Brain (tissue), 1 donor: ENCODE measurements around the gene FGF19.

DNA sequence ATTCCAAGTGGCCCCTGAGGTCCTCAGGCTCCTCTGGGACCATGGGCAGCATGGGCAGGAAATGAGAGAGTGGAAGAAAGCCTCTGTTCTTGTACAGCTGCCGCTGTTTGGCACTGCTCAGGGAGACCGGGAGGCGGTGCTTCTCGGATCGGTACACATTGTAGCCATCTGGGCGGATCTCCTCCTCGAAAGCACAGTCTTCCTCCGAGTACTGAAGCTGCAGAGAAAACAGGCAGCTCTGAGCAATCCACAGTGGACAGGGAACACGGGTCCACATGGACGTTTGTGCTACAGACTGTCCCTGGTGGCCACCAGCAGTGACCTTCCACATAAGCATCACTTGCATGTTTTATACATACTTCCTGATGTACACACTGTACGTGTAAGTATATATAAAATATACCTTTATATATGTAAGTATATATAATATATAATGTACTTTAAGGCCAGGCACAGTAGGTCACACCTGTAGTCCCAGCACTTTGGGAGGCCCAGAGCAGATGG is 4.4 kb downstream of the FGF19 start:
- RRBS, result no CpG with 5 or more reads among the region's 11 CpGs

DNA sequence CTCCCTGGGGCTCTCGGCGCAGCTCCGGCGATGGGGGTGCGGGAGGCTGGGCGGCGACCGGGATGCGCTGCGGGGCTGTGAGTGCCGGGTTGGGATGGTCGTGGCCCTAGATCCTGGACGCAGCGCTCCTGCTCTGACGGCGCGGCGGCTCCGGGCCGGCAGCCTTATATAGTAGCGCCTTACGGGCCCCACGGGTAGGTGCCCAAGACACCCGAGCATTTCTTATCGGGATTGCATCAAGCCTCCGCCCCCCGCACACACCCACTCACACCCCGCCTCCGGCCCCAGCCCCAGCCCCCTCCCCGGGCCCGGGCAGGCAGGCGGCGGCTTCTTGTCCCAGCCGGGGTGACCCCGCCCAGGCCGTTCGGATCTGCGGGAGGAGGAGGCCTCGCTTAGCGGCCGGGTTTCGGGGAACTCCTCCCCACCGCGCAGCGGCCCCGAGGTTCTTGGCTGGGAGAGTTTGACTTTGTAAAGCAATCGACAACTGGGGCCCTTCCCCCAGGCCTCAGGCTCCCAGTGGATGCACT is at the start of gene FGF19:
Gene FGF19 (minus strand): TSS at position 141 of the 527 bp plus-strand sequence.
- RRBS, result 2% methylated on average over 24 of the region's 47 CpGs

GRCh38 chr11:70050457-70050666 is 27.8 kb upstream of the ANO1 start:
- RRBS, result no CpG with 5 or more reads among the region's 2 CpGs

DNA sequence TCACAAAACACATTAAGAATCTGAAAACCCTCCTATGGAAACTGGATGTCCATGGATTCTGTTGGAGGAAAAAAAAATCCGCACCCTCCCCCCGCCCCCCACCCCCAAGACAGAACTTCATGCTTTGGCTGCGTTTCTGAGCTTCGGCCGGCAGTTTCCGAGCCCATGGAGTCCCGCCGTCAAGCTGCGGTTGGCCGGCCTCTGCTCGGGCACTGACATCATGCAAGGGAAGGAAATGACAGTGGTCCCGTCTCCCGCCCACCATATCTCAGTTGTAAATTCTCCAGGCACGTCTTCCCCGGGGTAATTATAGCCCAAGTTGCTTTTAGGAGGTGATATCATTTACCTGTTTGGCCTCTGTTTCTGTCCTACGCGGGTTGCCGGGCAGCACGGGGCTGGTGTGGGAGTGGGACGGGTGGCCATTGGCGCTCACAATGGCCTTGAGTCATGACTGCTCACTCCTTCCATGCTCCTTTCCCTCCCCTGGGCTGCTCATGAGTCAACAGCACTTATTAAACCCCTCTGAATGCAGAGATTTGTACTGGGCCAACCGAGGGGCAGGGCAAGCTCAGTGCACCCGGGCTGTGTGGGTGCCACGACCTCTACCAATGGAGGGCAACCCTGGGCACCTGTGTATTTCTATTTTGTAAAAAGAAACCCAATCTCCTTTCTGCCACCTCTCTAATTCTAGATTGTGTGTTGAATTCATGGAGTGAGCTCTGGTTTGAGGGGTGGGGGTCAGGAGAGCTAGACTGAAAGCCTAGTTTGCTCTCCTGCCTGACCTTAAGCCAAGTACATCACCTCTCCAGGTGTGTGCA is 4.2 kb upstream of the ANO1 start:
- RRBS, result 26% methylated on average over 12 of the region's 24 CpGs

DNA sequence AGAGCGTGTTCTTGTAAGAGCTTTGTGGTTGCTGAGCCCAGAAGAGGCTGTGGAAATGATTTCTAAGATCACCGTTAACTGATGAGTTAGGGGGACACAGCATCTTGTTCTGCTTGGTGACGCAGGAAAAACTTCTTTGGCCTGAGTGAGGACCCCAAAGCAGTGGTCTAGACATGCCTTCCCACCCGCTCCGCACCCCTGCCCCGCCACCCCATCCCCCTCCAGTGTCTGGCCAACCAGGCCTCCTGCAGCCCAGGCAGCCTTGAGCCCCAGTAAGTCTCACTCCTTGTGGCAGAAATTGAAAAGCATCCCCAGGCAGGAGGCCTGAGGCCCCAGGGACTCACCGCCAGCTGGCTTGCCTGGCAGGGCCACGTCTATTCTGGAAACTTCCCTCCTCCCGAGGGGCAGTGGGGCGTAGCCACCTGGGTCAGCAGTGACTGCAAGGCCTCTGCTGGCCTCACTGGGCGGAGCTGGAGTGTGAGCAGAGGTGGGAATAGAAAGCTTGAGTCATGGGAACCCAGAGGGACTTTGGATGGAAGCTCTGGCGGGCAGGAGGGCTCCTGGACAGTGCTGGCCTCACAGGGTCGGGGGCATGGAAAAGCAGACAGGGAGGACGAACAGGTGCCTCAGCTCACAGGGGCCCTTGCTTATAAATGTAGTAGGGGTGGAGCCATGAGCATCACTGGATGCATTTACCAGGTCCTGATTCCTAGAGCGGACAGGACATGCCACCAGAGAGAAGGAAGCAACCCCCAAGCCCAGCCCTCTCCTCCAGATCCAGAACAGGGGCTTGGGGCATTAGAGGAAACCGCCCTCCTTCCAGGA is 26.3 kb downstream of the ANO1 start:
- RRBS, result no CpG with 5 or more reads among the region's 16 CpGs

- RRBS, result 14% methylated on average over 1 of the region's 29 CpGs
Measured at GRCh38 chr11:70111161-70111987, 33.3 kb downstream of the ANO1 start.

- RRBS, result no CpG with 5 or more reads among the region's 9 CpGs
Measured at GRCh38 chr11:70188419-70188954, 14.6 kb upstream of the FADD start.

DNA sequence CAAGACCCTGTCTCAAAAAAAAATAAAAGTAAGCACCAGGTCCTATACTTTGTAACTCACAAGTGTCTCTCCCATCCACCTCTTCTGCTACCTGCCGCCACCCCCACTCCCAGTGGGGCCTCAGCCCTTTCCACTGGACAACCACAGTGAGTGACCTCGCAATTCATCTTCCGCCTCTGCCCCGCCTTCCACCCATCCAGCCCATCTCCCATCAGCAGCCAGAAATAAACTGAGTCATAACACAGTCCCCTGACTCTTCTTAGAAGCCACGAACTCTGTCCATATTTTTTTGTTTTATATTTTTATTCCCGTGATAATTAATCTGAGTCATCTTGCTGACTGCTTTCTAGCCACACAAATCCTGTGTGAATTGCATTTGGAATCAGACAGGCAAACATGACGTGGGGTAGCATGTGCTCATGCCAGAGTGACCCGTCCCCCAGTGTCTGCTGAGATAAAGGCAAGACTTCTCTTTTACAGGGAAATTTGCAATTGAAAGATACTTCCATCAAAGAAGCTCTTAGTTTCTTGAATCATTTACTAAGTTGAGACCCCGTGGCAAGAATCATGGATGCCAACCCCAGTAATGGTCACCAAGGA is 7.0 kb downstream of the FADD start:
- RRBS, result no CpG with 5 or more reads among the region's 9 CpGs

GRCh38 chr11:70251850-70252364 is 18.6 kb upstream of the PPFIA1 start:
- RRBS, result no CpG with 5 or more reads among the region's 12 CpGs

GRCh38 chr11:70270960-70271733 is 657 bp downstream of the PPFIA1 start:
- RRBS, result 3% methylated on average over 33 of the region's 67 CpGs

DNA sequence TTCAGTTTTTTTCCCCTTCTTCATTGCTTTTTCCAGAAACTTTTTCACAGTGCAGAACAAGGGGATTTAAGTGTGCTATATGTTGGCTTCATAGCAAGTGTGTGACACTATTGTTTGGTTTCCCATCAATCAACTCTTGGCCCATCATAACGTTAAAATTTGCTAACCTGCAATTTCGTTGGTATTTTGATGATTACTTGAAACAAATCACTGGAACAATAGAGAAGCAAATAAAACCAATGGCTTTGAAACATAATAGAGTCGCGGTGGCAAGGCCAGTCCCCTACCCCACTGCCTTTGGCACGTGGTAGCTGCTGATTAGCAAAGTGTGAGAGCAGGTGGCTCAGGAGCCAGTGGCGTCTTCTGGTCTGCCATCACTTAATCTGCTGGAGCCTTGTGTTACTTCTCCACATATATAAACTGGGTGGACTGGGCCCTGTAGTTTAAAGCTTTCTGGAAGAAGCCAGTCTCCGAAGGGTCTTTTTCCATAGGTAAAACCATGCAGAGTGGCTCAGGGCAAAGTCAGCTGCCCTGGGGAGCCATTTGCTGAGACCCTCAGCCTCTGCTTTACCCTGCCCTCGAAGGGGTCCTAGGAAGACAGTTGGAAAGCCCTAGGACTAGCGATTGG is 22.9 kb downstream of the PPFIA1 start:
- RRBS, result no CpG with 5 or more reads among the region's 9 CpGs

- RRBS, result no CpG with 5 or more reads among the region's 10 CpGs
Measured at GRCh38 chr11:70302106-70302834, 31.8 kb downstream of the PPFIA1 start.

GRCh38 chr11:70312652-70313509 is 42.4 kb downstream of the PPFIA1 start:
- RRBS, result no CpG with 5 or more reads among the region's 17 CpGs

DNA sequence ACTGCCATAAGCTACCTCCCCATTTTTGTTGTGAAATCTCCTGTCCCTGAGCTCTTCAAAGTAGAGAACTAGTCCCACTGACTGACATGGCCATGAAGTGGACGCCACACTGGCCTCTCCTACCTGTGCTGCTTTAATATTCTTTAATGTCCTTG is 56.4 kb downstream of the PPFIA1 start:
- RRBS, result no CpG with 5 or more reads among the region's 1 CpG

- RRBS, result no CpG with 5 or more reads among the region's 10 CpGs
Measured at GRCh38 chr11:70331905-70332310, 61.4 kb downstream of the PPFIA1 start.

DNA sequence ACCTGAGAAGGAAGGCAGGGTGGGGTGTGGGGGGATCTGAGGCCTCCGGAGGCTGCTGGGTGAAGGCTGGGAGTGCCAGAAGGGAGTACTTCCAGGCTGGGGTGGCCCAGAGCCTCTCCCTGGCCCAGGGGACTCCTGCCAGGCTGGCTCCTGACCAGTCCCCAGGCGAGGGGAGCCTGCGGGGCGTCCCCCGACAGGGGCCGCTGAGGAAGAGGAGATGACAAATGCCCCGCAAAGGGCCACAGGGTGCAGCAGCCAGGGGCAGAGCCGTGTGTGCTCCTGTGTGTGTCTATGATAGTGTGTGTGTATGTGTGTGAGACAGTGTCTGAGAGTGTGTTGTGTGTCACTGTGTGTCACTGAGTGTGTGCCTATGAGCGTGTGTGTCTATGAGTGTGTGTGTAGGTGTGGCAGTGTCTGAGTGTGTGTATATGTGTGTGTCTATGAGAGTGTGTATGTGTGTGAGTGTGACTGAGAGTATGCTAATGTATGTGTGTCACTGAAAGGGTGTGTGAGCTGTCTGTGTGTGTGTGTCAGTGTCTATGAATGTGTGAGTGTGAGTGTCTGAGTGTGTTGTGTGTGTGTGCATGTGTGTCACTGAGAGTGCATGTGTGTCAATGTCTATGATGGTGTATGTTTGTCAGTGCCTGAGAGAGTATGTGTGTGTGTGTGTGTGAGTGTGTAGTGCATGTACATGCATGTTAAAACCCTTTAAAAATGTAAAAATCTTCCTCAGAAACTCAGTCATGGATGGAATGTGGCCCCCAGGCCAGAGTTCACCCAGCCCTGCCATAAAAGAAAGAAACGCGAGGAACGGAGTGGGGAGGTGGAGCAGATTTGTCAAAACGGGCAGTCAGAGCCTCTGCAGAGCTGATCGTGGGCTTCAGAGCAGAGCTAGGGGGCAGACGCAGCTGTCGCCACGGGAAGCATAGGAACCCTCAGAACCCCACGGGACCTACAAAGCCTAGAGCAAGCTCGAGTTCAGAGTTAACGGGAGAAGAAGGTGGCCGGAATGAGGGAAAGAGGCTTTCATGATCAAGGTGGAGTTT is 218.6 kb downstream of the CTTN start:
- RRBS, result no CpG with 5 or more reads among the region's 21 CpGs

DNA sequence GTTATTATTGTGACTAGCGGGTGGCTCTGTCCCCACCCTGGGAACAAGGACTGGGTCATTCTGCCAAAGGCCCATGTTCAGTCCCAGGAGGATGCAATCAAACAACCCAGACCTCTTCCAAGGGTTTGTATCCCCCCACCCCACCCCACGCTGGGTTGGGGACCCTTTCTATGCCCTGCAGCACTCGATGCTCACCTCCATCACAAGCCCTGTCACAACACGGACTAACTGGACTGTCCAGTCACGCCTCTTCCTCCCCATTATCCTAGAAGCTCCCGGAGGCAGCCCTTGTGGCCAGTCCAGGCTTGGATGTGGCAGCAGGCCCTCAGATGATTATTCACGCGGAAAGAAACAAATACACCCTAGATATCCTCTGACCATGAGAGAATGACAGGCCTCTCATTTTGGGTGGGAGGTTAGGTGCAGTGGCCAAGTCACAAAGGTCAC is 3.7 kb downstream of the SHANK2 start:
- RRBS, result no CpG with 5 or more reads among the region's 8 CpGs

DNA sequence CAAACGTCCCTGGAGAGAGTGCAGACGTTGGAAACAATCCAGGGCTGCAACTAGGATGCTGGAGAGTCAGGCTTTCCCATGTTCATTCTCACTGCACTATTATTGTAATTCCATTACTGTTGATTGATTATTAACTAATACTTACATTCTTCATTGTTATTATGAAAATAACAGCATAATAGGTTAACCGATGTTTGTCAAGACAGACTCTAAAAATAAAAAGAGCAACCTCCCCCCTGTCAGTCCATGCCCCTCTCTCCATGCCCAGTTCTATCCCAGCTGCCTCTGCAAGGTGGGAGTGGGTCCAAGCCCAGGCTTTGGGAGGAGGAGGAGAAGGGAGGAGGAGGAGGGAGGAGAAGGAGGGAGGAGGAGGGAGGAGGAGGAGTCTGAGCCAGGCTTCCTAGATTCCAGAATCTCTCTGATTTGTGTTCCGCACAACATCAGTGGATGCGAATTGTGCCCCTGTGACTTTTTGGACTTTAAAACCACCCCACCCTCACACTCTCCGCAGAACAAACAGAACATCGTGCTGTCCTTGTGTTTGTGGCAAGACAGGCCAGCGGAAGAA is 16.1 kb upstream of the SHANK2 start:
- RRBS, result no CpG with 5 or more reads among the region's 8 CpGs

DNA sequence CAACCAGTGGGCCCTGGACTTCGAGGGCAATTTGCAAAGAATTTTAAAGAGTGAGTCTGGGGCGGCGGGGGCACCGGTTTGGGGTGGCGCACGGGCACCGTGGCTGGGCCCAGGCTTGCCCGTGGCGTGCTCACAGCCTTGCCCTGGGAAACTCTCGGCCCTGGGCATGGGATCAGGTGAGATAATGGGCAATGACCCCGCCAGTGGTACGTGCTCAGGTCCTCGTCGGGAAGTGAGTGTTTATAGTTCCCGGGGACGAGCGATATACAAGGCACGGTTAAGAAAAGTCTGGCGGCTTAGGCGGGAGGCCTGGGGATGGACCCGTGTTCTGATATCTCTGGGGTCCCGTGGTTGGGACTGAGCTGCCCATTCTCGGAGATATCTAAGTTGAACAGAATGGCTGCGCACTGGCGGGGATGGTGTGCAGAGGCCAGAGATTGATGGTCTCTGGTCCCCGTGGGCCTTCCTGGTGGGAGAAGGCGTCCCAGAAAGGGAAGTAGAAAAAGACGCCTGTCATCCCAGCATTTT is 393 bp downstream of the NADSYN1 start:
- RRBS, result 2% methylated on average over 3 of the region's 28 CpGs

GRCh38 chr11:71626330-71626697 is 43.6 kb upstream of the KRTAP5-11 start:
- RRBS, result no CpG with 5 or more reads among the region's 9 CpGs